Progenitor cell of endocrine pancreas (in vitro differentiated cells): ENCODE measurements around the genes ARHGAP20, PPP2R1B and TIMM8B.

DNA sequence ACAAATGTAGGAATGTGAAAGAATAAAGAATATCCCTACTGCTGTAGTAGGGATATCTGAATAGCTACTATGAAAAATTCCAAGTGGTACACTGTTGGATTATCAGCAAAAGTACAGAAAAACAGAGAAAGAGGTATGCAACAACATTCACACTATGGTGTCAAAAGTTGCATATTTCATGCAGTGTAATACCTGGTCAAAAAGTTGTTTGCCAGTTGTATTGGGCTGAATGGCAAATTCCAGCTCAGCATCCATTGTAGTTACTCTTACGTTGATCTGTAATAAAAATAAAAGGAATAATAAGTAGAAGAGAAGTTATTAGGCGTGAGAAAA is 24.1 kb downstream of the RDX start:
- PRO-cap: no peak

- PRO-cap: no peak
Observed at GRCh38 chr11:110431004-110431218, 1.2 kb downstream of the FDX1 start.

- PRO-cap: no peak
Observed at GRCh38 chr11:110463987-110464404, 34.2 kb downstream of the FDX1 start.

- PRO-cap: no peak
Observed at GRCh38 chr11:110522256-110522695, 92.5 kb downstream of the FDX1 start.

DNA sequence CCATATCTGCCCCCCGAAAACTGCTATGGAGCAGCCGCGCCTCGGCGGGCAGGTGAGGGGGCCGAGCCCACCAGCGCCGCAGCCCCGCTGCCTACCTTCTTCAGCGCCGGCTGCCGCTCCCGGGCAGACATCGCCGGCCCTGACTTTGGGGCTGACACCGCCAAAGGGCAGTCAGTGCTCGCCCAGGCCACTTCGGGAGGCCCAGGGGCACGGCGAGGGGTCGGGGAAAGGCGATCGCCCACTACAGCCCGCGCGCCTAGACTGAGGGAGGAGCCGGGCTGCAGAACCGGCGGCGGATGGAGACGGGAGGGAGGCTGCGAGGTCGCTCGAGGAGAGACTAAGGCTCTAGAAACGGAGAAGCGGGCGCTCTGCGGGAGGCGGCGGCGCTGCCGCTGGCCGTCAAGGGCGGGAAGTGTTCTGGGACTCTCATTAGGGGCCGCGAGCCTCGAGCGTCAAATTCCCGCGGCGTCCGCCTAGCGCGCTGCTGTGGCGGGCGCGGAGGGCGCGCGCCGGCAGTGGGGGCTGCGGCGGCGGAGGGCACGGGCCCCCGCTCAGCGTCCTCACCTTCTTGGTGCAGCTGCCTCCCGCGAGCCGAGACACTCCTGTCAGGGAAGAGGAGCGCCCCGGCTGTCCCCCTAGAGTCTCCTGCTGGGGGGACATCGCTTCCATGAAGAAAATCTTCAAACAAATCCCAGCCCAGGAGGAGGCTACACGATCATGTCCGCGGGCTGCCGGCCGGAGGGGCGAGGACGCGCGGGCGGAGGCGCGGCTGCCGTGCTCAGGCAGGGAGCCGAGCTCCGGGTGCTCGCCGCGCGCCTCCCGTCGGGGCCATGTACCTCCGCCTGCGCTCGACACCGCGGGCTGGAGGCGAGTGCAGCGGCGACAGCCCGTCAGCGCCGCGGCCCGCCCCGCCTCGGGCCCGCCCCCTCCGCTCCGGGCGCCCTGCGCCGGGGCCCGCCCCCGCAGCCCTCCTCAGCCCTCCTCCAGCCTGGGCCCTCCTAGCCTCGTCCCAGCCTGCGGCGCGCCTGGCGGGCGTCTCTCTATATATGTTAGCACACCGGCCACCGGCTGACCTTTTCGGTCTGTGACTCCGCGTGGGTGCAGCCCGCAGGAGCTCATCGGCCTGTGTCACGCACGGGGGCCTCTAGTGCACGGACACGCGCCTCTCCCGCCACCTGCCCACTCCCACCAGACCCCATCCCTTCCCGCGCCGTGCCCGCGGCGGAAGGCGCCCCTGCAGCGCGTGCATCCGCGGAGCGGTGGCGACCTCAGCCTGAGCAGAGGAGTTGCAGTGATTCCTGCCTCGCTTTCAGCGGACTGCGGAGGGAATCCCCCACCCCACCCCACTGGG is at the start of gene ARHGAP20:
Gene ARHGAP20 (minus strand): TSS at position 875 of the 1,351 bp plus-strand sequence.
- PRO-cap: bidirectional peak, plus-strand start at position 1,074 of the sequence, minus-strand start at position 875 of the sequence

DNA sequence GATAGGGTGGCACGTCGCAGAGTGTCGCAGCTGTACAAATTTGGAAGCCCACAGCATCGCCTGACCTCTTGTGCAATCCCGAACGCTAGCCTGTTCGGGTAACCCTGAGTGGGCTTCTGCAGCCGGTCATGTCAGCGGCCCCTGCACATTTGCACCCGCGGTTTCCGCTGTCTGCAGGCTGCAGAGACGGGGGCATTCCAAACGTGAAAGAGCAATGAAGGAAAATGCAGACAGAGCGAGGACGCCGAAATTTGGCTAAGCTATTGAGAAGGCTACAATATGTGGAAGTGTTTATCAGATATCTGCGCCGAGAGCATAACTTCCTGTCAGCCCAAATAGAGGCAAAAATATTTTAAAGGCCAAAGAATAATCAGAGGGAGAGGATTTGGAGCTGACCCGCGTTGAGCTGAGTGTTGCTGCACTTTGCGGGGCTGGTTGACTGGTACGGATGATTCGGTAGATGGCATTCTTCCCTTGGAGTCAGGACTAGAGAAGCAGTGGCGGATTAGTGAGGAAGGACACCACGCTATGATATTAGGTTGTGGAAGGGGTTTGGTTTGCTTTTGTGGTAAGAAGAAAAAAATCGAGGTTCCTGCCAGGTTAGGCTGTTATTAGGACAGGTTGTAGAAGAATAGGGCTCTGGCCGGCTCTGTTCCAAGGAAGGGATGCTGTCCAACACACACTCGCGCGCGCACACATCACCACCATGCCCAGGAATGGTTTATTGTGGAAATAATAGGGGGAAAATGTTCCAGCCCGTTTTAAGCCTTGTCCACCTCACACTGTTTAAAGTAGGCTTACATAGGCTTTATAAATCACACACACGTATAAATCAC is 895 bp upstream of the ARHGAP20 start:
- PRO-cap: no peak

- PRO-cap: no peak
Observed at GRCh38 chr11:111301985-111302854, 3.9 kb downstream of the POU2AF3 start.

GRCh38 chr11:111334404-111335045 is 36.2 kb downstream of the POU2AF3 start:
- PRO-cap: no peak

- PRO-cap: no peak
Observed at GRCh38 chr11:111631010-111631516, 28.8 kb downstream of the SIK2 start.

- PRO-cap: bidirectional peak, plus-strand start at chr11:111766430, minus-strand start at chr11:111766368; bidirectional peak, plus-strand start at chr11:111766815, minus-strand start at chr11:111766691
Observed at GRCh38 chr11:111766238-111767084, at the start of gene PPP2R1B. TSS of gene PPP2R1B (minus strand) at chr11:111766389.

DNA sequence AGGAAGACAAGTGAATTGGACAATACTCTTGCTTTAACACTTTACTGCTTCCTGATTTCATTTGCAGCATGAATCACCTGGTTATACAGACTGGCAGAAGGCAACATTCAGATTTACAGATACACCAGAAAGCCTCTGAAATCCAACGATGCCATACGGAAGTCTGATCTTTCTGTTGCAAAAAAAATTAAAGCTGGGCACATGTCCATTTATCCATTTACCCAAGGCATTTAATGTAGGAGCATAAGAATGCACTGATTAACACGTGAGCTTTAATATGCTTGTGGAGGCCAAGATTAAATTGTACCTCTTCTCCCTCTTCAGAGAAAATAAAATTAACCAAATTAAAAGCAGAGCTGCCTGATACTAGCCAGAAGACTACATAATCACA is 16.1 kb upstream of the PPP2R1B start:
- PRO-cap: no peak

- PRO-cap: no peak
Observed at GRCh38 chr11:111791375-111791704, 25.2 kb upstream of the PPP2R1B start.

GRCh38 chr11:111795608-111796022 is 29.4 kb upstream of the PPP2R1B start:
- PRO-cap: no peak

DNA sequence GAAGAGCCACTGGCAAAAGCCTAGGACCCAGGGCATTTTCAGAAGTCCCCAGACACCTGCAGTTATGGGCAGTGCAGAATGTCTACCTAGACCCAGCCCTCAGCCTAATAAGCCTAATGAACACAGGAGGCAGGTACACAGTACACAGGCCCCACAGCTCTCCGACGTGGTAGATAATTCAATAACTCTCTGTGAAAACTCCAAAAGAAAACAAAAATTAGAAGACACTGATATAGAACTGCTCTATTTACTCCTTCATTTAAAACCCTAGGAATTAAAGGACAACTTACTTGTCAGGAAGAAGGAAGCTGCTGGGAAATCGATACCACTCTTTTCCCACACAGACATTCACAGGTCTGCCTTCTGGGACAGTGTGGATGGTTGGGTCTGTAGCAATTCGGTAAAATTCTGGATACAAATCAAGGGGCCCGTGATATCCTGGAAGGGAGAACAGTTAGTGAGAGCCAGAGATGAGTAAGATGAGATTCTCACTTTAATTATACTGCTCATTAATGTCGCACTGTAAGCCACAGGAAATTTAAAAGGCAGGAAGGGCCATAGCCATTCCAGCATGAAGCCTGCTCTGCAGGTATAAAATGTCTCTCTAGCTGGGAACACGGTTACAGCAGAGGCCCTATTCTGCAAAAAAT is 34.1 kb downstream of the ALG9 start:
- PRO-cap: no peak

GRCh38 chr11:111878425-111878743 is 581 bp downstream of the FDXACB1 start:
- PRO-cap: unidirectional peak, plus-strand start at chr11:111878658

DNA sequence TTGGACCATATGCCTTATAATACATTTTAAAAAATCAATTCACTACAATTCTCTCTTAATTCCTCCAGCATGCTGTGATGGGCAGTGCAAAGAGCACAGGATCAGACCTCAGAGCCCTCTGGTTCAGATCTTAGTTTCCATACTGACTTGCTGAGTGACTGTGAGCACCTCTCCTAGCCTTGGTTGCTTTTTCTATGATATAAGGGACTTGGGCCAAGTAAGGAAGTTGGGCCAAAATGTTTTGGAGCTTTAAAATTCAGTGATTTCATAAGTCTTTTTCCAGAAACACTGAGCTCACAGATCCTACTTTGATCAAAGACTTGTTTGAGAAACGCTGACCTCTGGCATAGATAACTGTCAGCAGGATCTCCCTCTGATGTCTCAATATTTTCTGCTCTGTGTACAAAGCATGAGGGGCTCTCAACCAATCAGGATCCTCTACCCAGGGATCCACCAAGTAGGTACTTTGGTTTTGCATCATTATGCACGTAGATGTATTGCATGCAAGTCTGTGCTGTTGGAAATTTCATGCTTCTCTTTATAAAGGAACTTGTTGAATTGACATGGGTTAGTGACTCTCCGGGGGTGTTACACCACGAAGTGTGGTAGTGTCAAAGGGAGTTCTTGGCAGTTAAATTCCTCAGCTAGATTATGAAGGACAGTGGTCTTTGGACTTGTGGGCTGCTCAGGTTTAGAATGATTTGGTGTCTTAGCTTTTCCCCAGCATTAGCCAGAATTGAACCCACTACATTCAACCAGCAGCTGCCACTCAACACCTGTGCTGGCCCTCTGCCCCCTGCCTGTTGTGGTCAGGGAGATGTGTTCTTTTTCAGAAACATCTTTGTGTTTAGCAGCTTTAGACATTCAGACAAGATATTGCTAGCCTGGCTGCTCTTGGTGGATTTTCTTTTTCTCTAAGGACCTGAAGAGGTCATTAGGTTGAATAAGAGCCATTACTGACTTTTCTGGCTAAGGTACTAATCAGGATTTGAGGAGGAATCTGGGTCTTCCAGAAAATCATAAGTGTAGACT is 1.7 kb upstream of the DIXDC1 start:
- PRO-cap: no peak

- PRO-cap: bidirectional peak, plus-strand start at chr11:111977209, minus-strand start at chr11:111977068
Observed at GRCh38 chr11:111976575-111977166, 39.5 kb downstream of the DIXDC1 start.

- PRO-cap: no peak
Observed at GRCh38 chr11:112025754-112026230, 584 bp downstream of the DLAT start.

- PRO-cap: bidirectional peak, plus-strand start at chr11:112086899, minus-strand start at chr11:112086733
Observed at GRCh38 chr11:112086595-112087011, at the start of gene TIMM8B. TSS of gene TIMM8B (minus strand) at chr11:112086756.

DNA sequence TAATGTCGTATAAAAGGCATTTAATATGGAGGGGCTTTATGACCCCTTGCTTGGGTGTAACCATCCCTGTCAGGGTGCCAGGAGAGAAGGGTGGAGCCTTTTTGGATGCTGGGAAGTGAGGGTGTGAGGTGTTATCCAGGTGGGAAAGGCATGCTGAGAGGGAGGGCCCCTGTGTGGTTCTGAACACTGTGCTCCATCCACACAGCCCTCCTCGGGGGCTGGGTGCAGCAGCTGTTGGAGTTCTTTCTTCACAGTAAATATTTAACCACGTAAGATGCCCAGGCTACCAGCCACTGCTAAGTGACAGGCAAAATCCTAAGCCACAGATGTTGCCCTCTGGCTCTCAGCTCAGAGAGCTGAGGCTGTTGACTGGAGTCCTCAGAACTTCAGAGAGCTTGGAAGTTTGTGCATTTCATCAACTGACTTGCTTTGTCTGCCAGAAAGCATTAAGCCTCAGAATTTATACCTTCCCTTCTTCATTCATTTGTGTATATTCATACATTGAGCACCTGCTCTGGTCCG is 35.1 kb downstream of the IL18 start:
- PRO-cap: no peak